H1 (cell line): ENCODE measurements around a stretch of chr7.

- RRBS = no CpG with 5 or more reads among the region's 2 CpGs
CAGE:
- cytosol, long polyA plus RNA = no peak
- long polyA plus RNA = no peak
- nucleus, long polyA plus RNA = no peak
These were observed 103.0 kb upstream of the FAM20C start for GRCh38 chr7:89331-89711.

DNA sequence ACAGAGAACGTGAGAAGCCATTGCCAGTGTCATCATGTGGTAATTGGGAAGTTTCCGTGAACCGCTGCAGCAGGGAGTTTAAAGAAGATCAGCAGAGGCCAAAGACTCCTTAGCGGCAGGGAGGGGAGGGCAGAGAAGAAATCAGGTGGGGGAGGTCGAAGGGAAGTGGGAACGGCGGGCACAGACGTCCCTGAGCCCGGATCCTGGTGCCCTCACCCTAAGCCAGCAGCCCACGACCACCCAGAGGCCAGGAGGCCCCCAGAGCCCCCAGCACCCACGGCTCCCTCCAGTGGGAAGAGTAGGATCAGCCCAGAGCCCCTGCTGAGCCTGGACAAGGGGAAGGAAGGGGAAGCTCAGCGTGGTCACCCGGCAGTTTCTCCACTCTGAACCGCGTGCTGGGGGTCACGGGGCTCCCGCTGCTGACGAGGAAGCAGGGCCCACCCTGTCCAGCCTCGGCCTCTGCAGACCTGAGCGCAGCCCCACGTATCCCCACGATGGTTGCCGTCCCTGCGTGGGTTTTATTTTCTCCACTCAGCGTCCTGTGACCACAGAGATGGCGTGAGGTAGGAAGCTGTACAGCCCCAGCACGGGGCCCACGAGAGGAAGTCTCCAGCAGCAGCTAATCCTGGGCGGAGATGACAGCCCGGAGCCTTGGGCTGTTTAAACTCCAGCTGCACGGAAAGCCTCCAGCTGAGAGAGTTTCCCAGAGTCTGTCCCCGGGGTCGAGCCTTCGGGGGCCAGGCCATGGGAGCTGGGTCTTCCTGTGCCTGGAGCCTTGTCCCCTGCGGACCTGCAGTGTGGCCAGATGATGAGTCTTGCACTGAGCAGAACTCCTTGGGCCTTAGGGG is 73.1 kb upstream of the FAM20C start:
- RRBS = 66% methylated on average over 3 of the region's 35 CpGs
CAGE:
- cytosol, long polyA plus RNA = no peak
- long polyA plus RNA = no peak
- nucleus, long polyA plus RNA = no peak

DNA sequence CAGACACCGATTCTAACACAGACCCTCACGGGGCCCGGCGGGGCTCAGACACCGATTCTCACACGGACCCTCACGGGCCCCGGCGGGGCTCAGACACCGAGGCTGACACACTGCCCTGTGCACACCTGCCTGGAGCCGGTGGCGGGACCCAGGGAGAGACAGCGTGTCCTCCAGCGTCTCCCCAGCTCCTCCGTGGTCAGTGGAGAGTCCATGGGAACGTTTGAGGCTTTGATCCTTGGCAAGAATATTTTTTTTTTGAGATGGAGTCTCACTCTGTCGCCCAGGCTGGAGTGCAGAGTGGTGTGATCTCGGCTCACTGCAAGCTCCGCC is 32.5 kb upstream of the FAM20C start:
- RRBS = 95% methylated on average over 4 of the region's 19 CpGs
CAGE:
- cytosol, long polyA plus RNA = no peak
- long polyA plus RNA = no peak
- nucleus, long polyA plus RNA = no peak

- RRBS = no CpG with 5 or more reads among the region's 49 CpGs
CAGE:
- cytosol, long polyA plus RNA = no peak
- long polyA plus RNA = no peak
- nucleus, long polyA plus RNA = no peak
These were observed 41.3 kb downstream of the FAM20C start for GRCh38 chr7:233306-234447.

DNA sequence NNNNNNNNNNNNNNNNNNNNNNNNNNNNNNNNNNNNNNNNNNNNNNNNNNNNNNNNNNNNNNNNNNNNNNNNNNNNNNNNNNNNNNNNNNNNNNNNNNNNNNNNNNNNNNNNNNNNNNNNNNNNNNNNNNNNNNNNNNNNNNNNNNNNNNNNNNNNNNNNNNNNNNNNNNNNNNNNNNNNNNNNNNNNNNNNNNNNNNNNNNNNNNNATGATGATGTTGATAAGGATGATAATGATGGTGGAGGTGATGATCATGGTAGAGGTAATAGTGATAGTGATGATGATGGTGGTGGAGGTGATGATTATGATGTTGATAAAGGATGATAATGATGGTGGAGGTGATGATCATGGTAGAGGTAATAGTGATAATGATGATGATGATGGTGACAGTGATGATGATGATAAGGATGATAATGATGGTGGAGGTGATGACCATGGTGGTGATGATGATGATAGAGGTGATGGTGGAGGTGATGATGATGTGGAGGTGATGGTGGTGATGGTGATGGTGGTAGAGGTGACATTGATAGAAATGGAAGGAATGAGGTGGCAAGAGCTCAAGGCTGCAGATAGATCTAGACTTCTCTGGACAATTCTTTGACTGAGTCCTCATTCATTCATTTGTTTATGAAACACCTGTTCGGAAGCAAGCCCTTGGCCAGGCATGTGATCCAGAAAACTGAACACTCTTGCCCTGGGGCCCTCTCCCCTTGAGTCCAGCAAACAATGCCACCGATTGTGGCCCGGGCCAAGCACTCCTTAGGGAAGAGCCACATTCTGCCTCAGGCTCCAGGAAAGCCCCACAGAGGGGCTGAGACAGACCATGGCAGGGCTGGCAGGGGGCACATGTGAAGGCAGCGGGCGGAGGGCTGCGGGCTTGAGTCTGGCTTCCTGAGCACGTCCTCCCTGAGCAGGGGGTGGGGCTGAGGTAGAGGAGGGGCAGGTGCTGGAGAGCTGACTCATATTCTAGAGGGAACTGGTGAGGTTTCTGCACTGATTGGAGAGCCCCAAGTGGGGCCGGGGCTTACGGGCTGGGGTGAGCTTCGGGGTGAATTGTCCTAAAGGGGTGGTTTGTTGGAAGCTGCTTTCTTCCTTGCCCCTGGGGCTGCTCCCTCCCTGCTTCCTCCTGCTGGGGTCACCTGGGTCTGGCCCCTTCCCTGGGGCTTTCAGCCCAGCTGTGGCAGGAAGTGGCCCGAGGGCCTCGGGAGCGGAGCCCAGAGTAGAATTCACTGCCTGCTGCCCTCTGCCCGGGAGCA is 48.1 kb downstream of the FAM20C start:
- RRBS = no CpG with 5 or more reads among the region's 14 CpGs
CAGE:
- cytosol, long polyA plus RNA = no peak
- long polyA plus RNA = no peak
- nucleus, long polyA plus RNA = start-site peak on the plus strand centred at position 275 of the sequence, 39 bp wide, 13 reads; start-site peak on the plus strand centred at position 392 of the sequence, 11 bp wide, 25 reads

- RRBS = 93% methylated on average over 13 of the region's 34 CpGs
CAGE:
- cytosol, long polyA plus RNA = no peak
- long polyA plus RNA = no peak
- nucleus, long polyA plus RNA = no peak
These were observed 36.2 kb upstream of the FOXL3 start for GRCh38 chr7:253675-254320.

DNA sequence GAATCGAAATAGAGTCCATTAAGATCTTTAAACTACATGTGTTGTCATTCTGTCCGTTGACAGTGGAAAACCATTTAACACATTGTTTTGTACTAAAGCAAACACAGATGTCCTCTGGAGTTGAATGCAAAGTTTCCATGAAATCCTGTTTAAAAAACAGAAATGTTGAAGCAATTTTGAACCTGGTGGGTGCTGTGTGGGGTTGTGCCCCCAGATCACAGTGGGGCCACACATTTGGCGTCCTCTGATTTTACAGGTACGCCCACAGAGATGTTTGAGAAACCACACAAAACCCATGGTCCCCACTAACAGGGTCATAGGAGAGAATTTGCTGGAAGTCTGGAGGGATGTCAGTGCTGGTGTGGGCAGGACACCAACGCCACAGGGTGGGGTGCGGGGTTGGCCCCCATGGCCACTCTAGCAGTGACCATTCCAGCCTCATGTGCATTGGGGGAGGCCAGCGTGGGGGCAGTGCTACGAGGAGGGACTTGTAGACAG is 33.8 kb downstream of the FOXL3 start:
- RRBS = no CpG with 5 or more reads among the region's 8 CpGs
CAGE:
- cytosol, long polyA plus RNA = no peak
- long polyA plus RNA = no peak
- nucleus, long polyA plus RNA = no peak

DNA sequence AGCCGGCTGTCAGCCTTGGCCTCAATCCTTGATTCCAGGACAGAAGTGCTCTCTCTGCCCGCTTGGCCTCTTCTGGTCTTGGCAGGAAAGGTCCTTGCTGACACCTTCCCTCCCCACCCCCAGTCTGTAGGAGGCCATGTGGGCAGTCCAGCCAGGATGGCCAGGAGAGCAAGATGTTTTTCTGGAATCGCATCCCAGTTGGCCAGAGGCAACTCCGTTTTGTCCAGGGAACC is 101.0 kb downstream of the PDGFA start:
- RRBS = no CpG with 5 or more reads among the region's 4 CpGs
CAGE:
- cytosol, long polyA plus RNA = no peak
- long polyA plus RNA = no peak
- nucleus, long polyA plus RNA = no peak

DNA sequence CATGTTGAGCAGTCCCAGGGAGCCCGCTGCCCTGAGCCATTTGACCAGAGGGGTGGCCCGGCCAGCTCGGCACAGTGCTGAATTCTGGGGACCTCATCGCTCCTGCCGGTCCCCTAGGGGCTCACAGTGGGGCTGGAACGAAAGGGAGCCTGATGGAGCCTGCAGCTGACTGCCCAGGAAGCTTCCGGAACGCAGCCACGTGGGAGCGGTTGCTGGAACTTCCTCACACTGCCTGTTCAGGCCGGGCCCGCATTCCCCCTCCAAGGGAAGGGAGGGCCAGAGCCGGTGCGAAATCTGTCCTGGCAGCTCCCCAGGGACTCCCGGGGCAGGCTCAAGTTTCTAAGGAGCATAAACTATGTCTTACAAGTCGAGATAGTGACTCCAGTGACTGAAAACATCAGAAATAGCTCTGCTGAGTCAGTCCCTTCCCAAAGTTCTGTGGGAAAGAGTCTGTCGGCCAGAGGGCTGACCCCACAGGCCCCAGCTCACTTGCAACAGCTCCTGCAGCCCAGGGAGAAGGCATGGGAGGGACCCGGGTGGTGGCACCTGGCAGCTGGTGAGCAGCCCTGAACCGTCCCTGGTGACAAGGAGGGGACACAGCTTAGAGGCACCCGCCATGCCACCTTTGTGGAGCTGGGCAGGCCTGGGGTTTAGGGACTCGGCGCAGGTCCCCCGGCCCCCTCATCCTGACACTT is 47.7 kb downstream of the PDGFA start:
- RRBS = 93% methylated on average over 11 of the region's 23 CpGs
CAGE:
- cytosol, long polyA plus RNA = no peak
- long polyA plus RNA = no peak
- nucleus, long polyA plus RNA = no peak

DNA sequence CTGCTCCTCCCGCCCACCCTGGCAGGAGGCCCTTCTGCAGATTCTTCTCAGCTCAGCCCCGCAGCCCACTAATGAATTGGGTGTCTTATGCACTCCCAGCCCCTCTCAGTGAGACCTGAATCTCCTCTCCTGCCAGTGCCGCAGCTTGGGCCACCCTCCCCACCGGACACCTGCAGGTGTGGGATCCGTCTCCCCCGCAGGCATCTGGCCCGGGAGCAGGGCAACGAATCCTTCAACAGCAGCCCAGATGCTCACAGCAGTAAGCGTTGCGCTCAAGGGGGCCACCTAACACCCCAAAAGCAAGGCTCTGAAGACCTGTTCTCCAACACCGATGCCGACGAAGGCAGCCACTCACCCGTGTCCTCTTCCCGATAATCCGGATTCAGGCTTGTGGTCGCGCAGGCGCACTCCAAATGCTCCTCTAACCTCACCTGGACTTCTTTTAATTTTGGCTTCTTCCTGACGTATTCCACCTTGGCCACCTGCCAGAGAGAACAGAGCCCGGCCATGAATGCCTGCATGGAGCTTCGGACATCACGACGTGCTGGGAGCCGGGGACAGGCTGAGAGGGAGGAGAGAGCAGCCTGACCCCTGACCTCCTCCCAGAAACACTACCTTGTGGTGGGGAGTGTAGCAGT is 18.8 kb downstream of the PDGFA start:
- RRBS = 93% methylated on average over 9 of the region's 25 CpGs
CAGE:
- cytosol, long polyA plus RNA = no peak
- long polyA plus RNA = no peak
- nucleus, long polyA plus RNA = no peak

DNA sequence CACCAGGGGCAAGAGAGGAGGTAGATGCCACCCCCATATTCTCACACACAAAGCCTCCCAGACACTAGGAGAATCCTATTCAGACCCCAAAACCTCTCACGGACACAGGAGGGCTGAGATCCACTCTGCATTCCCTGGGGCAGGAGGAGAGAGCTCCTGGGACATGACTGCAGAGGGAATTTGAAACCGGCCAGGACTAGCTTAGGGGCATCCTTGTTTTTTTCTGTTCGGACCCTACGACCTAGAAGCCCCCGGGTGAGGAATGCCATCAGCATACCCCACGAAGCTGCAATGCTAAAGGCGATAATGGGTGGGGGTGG is 4.1 kb downstream of the PDGFA start:
- RRBS = 2% methylated on average over 4 of the region's 7 CpGs
CAGE:
- cytosol, long polyA plus RNA = no peak
- long polyA plus RNA = no peak
- nucleus, long polyA plus RNA = no peak

- RRBS = 1% methylated on average over 82 of the region's 132 CpGs
CAGE:
- cytosol, long polyA plus RNA = start-site peak on the minus strand at chr7:519172-519250, 328 reads
- long polyA plus RNA = start-site peak on the minus strand at chr7:519172-519246, 333 and 222 reads in 2 replicates
- nucleus, long polyA plus RNA = start-site peak on the minus strand at chr7:519172-519222, 144 reads
These were observed 601 bp downstream of the PDGFA start for GRCh38 chr7:518742-519747.

DNA sequence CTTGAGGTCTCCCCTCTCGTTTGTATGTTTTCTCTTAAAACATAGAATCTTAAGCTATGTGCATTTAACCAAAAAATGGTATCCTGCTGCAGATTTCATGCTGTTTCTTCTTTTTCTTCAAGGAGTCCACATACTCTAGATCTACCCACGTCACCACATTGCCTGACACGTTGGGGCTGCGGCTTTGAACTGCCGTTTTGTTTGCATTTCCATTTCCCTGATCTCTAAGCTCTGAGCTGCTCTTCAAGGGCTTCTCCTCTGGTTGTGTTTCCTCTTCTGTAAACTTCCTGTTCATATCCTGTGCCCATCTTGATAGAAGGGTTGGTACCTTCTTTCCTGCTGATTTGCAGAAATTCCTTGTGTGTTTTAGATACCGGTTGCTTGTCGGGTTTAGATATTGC is 98.8 kb upstream of the PDGFA start:
- RRBS = no CpG with 5 or more reads among the region's 7 CpGs
CAGE:
- cytosol, long polyA plus RNA = no peak
- long polyA plus RNA = no peak
- nucleus, long polyA plus RNA = no peak

GRCh38 chr7:654012-655071 is 72.2 kb upstream of the DNAAF5 start:
- RRBS = no CpG with 5 or more reads among the region's 4 CpGs
CAGE:
- cytosol, long polyA plus RNA = no peak
- long polyA plus RNA = no peak
- nucleus, long polyA plus RNA = start-site peak on the minus strand at chr7:654402-654550, 8 reads; start-site peak on the minus strand at chr7:654742-654769, 8 reads

DNA sequence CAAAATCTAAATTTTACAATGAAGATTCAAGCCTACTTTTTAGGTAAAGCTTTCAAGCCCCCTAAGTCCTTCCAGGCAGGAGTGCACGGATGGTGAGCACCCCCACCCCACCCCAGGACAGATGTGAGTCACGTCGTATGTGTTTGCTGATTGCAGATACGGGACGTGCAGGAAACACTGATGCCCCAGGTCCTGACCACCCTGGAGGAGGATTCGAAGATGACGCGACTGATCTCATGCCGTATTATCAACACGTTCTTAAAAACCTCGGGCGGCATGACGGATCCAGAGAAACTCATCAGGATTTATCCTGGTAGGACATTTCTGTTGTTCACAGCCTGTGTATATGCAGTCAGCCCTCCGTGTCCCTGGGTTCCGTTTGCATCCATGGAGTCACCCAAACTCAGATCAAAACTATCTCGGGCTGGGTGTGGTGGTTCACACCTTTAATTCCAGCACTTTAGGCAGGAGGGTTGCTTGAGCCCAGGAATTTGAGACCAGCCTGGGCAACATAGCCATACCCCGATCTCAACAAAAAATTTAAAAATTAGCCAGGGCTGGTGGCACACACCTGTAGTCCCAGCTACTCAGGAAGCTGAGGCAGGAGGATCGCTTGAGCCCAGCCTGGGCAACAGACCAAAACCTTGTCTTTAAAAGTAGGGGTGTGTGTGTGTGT is 47.9 kb upstream of the PRKAR1B start:
- RRBS = no CpG with 5 or more reads among the region's 18 CpGs
CAGE:
- cytosol, long polyA plus RNA = no peak
- long polyA plus RNA = no peak
- nucleus, long polyA plus RNA = no peak

DNA sequence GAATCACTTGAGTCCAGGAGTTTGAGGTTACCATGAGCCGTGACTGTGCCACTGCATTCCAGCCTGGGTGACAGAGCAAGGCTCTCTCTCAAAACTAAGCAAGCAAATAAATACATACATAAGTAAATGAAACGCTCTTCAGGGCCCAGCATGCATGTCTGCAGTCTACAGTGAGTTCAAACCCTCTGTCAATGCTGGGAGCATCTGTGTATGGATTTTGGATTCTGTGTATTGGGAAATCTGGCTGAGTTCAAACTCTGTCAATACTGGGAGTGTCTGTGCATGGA is 19.7 kb upstream of the SUN1 start:
- RRBS = no CpG with 5 or more reads among the region's 2 CpGs
CAGE:
- cytosol, long polyA plus RNA = no peak
- long polyA plus RNA = no peak
- nucleus, long polyA plus RNA = no peak

GRCh38 chr7:833282-834107 is 1.2 kb downstream of the SUN1 start:
- RRBS = 83% methylated on average over 1 of the region's 18 CpGs
CAGE:
- cytosol, long polyA plus RNA = no peak
- long polyA plus RNA = no peak
- nucleus, long polyA plus RNA = no peak

- RRBS = no CpG with 5 or more reads among the region's 14 CpGs
CAGE:
- cytosol, long polyA plus RNA = no peak
- long polyA plus RNA = no peak
- nucleus, long polyA plus RNA = start-site peak on the plus strand at chr7:873911-874780, 772 reads
These were observed 2.4 kb upstream of the GET4 start for GRCh38 chr7:873707-874540.

- RRBS = no CpG with 5 or more reads among the region's 32 CpGs
CAGE:
- cytosol, long polyA plus RNA = no peak
- long polyA plus RNA = no peak
- nucleus, long polyA plus RNA = no peak
These were observed 9.0 kb downstream of the GET4 start for GRCh38 chr7:885149-885981.

GRCh38 chr7:889140-889676 is 12.9 kb downstream of the GET4 start:
- RRBS = no CpG with 5 or more reads among the region's 18 CpGs
CAGE:
- cytosol, long polyA plus RNA = no peak
- long polyA plus RNA = no peak
- nucleus, long polyA plus RNA = no peak